Vagina (tissue), 1 donor: ENCODE measurements around the gene ZNRD2.

DNA sequence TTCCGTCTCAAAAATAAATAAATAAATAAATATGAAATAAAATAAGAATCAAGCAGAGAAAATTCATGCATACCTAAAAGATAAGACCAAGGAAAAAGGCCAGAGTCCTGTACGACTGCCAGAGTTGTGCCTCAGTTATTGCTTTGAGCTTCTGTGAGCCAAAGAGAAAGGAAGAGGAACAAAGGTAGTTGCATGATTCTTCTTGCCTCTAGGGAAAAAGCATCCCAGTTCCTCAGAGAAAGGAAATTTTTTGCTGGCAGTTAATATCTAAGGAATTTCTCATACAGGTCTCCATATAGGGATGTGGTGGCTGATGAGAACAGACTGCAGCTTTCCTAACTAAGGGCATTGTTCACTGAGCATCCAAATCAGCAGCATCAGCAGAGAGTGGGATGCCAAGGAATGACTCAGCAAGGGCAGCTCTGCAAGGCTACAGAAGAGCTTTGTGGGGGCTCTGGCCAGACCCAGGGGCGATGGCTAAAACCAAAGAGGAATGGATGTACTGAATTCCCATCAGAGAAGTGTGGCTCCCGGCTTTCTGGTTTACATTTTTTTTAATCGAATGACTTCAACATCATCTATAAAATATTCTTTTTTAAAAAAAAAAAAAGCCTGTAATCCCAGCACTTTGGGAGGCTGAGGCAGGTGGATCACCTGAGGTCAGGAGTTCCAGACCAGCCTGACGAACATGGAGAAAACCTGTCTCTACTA, 43.3 kb upstream of the SCYL1 start:
- PRO-cap: bidirectional peak, plus-strand start at position 433 of the sequence, minus-strand start at position 210 of the sequence
- RAMPAGE, long total RNA: no peak

GRCh38 chr11:65490501-65490717, 34.5 kb upstream of the SCYL1 start:
- PRO-cap: no peak
- RAMPAGE, long total RNA: no peak

GRCh38 chr11:65503529-65504105, 21.3 kb upstream of the SCYL1 start:
- PRO-cap: no peak
- RAMPAGE, long total RNA: no peak

- PRO-cap: no peak
- RAMPAGE, long total RNA: start-site peak on the minus strand at chr11:65552297-65552312, 19 reads
These were observed 6.3 kb downstream of the LTBP3 start for GRCh38 chr11:65551708-65552495.

DNA sequence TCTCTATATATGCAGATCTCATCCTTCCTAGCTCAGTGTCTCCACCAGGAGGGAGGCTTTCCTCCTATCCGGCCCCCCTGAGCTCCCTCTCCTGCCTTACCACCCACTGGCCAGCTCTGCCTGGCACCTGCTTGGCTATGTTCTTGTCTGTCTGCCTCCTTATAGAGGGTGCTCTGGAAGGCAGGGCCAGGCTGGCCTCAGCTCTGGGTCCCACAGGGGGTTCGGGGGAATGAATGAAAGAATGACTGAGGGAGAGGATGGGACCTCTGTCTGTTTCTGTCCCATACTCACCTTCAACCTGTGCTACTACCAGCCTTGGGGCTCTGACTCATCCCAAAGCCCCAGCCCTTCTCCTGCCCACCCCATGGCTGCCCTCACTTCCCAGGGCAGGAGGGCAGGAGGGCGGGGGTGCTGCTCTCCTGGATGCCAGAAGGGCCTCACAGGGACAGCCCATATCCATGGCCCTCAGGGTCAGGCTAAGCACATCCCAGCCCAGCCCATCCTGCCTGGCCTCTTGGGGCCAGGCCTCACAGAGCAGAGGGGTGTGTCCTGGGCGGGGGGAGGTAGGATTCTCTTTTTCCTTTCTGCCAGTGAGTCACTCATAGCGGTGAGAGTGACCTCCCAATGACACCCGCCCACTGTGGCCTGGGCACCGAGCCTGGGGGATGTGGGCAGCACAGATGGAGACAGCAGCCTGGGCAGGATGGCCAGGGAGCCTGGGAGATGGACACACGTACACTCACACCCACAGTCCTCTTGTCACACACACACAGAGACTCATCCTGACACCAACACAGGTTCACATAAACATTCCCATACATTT, 2.5 kb downstream of the LTBP3 start:
- PRO-cap: no peak
- RAMPAGE, long total RNA: no peak

- PRO-cap: bidirectional peak, plus-strand start at chr11:65570115, minus-strand start at chr11:65569990; bidirectional peak, plus-strand start at chr11:65570459, minus-strand start at chr11:65570361
- RAMPAGE, long total RNA: start-site peak on the minus strand at chr11:65570337-65570385, 38 reads; start-site peak on the plus strand at chr11:65570472-65570477, 55 reads
These were observed at the start of gene ZNRD2 for GRCh38 chr11:65569384-65570681. TSS of gene ZNRD2 (plus strand) at chr11:65570477.

DNA sequence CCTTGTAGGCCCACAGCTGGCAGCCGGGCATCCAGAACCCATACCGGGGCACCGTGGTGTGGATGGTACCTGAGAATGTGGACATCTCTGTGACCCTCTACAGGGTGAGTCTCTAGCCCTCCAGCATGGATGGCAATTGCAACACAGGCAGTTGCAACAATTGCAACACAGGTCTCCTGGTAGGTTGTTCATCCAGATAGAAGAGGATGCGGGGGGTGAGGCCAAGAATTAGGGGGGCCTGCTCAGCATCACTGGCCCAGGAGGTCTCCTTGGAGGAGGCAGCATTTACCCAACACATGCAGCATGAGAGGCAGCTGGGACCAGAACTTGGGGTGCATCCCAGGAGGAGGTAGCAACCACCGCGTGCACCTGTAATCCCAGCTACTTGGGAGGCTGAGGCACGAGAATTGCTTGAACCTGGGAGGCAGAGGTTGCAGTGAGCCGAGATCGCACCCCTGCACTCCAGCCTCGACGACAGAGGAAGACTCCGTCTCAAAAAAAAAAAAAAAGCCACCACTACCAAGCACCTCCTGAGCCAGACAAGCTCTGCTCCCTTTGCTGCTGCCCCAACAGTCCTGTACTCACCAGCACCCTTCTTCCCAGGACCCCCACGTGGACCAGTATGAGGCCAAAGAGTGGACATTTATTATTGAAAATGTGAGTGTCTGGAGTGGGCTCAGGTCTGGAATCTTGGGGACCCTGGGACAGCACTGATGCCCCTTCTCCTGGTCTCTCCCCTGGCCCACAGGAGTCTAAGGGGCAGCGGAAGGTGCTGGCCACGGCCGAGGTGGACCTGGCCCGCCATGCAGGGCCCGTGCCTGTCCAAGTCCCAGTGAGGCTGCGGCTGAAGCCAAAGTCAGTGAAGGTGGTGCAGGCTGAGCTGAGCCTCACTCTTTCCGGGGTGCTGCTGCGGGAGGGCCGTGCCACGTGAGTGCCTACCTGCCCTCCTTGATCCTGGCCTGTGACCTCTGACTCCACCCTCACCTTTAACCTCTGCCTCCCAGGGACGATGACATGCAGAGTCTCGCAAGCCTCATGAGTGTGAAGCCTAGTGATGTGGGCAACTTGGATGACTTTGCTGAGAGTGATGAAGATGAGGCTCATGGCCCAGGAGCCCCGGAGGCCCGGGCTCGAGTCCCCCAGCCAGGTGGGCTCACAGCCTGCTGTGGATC, 3.9 kb downstream of the EHBP1L1 start:
- PRO-cap: no peak
- RAMPAGE, long total RNA: start-site peak on the plus strand centred at position 534 of the sequence, 293 bp wide, 18 reads

DNA sequence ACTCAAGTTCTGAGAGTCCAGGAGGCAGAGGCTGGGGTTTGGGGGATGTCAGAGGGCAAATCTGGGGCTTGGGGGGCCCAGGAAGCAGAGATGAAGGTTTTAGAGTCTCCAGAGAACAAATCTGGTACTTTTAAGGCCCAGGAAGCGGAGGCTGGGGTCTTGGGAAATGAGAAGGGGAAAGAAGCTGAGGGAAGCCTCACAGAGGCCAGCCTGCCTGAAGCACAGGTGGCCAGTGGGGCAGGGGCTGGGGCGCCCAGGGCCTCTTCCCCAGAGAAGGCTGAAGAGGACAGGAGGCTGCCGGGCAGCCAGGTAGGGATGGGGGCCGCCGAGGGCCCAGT, 7.6 kb downstream of the EHBP1L1 start:
- PRO-cap: no peak
- RAMPAGE, long total RNA: no peak

GRCh38 chr11:65640063-65640970, 2.4 kb downstream of the SIPA1 start:
- PRO-cap: no peak
- RAMPAGE, long total RNA: no peak

- PRO-cap: no peak
- RAMPAGE, long total RNA: no peak
These were observed 4.1 kb downstream of the SIPA1 start for GRCh38 chr11:65641672-65642757.

DNA sequence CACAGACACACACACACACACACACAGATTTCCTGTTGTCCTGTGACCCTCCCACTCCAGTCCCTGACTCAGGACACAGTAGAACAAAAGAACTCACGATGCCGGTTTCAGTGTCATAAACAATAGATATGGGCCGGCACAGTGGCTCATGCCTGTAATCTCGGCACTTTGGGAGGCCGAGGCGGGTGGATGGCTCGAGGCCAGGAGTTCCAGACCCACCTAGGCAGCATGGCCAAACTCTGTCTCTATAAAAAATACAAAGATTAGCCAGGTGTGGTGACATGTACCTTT, 13.8 kb upstream of the KAT5 start:
- PRO-cap: no peak
- RAMPAGE, long total RNA: no peak

DNA sequence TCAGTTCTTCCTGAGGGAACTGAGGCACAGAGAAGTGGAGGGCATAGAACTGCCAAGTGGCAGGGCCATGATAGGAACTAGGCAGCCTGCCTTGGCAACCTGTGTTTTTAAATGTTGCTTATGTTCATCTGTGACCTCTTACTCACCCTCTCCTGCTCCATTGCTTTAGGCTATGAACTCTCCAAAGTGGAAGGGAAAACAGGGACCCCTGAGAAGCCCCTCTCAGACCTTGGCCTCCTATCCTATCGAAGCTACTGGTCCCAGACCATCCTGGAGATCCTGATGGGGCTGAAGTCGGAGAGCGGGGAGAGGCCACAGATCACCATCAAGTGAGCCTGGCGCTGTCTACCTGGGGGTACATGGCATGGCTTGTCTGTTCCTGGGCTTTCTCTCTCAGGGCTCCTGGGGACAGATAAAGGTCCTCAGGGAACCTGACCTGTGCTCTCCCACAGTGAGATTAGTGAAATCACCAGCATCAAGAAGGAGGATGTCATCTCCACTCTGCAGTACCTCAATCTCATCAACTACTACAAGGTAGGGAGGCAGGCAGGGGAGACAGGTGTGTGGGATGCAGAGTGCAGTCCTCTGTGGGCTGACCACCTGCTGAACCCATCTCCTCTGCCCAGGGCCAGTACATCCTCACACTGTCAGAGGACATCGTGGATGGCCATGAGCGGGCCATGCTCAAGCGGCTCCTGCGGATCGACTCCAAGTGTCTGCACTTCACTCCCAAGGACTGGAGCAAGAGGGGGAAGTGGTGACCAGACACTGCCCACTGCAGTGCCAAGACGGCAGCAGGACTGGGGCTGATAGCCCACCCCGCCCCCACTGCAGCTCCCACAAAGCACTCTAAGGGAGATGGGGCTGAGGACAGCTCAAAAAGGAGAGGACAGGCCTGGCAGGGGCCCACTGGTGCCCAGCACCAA, 1.9 kb downstream of the RNASEH2C start:
- PRO-cap: no peak
- RAMPAGE, long total RNA: no peak

DNA sequence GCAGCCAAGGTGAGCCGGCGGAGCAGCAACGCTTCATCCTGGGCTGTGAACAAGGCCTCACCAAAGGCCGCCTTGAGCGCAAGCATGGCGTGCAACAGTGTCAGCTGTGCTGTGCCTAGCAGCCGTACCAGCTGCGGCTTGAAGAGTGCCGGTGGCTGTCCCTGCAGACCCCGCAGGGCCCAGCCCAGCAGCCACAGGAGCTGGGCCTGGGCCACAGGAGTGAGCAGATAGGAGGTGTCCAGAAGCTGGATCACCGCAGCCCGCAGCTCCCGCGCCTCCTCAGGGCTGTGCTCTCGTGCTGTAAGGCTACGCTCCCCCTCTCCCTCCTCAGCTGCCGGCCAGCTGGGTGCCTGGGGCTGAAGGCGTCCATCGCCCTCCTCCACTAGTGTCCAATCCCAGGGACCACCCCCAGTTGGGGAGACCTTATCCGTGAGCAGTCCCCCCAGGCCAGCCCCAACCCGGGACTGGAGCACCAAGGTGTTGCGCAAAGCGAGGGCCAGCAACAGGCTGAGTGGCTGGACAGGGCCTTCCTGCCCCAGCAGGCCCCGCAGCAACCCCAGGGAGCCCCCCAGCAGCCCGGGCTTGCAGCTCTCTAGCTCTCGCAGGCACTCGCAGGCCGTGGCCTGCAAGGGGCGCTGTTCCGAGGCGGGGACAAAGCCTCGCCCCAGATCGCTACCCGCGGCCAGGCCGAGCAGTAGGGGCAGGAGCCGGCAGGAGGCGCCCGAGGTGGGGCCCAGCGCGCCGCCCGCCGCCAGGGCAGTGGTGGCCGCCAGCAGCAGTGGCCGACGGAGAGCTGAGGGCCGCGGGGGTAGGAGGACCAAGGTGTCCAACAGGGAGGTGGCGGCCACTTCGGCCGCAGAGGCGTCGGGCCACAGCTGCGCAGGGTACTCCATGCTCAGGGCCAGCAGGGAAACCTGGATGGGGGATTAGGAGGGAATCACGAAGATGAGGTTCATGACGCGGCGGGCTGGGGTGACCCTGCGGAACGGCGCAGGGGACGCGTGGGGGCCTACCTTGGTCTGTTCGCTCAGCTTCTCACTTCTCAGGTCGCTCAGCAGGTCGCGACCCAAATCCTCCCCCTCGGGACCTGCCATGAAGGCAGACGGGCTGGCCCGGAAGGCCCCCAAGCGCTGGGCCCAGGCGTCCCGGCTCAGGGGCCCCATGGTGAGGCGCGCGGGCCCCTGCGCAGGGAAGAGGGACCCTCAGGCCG, 942 bp downstream of the AP5B1 start:
- PRO-cap: unidirectional peak, plus-strand start at position 754 of the sequence
- RAMPAGE, long total RNA: no peak

GRCh38 chr11:65787274-65788271, 710 bp downstream of the OVOL1 start:
- PRO-cap: no peak
- RAMPAGE, long total RNA: start-site peak on the plus strand at chr11:65787246-65787429, 10 reads; start-site peak on the plus strand at chr11:65788129-65788160, 5 reads

DNA sequence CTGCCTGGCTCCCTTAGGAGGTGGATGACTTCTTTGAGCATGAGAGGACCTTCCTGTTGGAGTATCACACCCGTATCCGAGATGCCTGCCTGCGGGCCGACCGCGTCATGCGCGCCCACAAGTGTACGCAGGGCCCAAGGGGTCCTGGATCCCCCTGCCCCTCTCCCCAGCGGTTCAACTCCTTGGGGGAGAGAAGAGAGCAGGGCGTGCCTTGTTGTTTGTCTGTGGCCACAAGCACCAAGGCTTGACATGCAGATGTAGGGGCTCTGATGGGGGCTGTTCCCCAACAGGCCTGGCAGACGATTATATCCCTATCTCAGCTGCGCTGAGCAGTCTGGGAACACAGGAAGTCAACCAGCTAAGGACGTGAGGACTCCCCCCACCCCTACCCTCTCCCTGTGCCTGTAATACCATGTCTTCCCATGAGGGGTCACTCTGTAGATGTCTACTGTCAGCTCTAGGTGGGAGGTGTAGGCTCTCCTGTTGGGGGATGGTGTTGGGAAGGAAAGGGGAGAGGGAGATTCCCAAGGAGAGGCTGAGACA, 6.9 kb downstream of the CFL1 start:
- PRO-cap: no peak
- RAMPAGE, long total RNA: no peak

- PRO-cap: no peak
- RAMPAGE, long total RNA: start-site peak on the plus strand at chr11:65967131-65967585, 62 reads
These were observed 5.8 kb downstream of the SART1 start for GRCh38 chr11:65967163-65967970.

DNA sequence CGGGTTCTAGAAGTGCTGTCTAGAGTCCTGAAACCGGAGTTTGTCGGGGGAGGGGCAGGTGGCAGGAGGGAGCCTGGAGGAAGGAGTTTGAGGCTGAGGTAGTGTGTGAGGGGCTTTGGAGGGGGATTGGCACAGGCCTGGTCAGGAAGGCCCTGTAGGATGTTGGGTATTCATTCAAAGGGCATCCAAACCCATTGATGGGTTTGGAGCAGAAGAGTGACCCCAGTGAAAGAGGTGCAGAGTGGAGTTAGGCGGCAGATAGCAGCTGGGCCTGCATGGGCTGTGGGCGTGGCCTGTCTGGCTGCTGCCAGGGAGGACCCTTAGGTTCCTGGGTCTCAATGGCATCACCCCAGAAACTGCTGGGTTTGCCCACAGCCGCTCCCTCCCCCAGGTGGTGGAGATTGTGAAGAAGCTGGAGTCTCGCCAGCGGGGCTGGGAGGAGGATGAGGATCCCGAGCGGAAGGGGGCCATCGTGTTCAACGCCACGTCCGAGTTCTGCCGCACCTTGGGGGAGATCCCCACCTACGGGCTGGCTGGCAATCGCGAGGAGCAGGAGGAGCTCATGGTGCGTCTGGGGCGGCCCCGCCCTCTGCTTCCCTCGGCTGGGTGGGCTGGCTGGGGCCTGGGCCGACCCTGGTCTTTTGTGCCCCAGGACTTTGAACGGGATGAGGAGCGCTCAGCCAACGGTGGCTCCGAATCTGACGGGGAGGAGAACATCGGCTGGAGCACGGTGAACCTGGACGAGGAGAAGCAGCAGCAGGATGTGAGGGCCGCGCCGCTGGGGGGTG, 14.7 kb downstream of the SART1 start:
- PRO-cap: no peak
- RAMPAGE, long total RNA: start-site peak on the plus strand centred at position 448 of the sequence, 236 bp wide, 40 reads

DNA sequence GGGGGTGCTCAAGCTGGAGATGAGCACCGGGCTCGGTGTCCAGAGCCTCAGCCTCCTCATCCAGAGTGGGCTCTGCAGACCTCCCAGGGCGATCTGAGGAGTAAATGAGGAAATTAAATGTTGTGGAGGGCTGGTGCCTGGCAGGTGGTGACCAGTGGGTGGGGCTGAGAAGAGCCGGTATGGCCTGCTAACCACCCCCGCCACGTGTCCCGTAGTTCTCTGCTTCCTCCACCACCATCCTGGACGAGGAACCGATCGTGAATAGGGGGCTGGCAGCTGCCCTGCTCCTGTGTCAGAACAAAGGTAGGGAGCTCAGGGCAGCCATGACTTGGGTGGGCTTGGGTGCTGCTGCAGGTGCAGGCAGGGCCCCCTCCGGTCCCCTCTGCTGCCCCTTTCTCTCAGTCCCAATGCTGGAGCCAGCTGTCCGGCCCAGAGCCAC, 15.3 kb downstream of the SART1 start:
- PRO-cap: no peak
- RAMPAGE, long total RNA: no peak

DNA sequence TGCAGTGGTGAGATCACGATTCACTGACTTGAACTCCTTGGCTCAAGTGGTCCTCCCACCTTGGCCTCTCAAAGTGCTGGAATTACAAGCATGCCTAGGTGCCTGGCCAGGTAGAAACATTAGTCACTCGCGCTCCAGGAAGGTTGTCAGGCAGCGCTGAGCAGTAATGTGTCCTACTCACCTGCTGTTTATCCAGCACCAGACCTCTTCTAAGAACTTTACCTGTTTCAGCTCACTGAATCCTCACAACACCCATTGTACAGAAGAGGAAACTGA, 504 bp upstream of the CST6 start:
- PRO-cap: no peak
- RAMPAGE, long total RNA: no peak

DNA sequence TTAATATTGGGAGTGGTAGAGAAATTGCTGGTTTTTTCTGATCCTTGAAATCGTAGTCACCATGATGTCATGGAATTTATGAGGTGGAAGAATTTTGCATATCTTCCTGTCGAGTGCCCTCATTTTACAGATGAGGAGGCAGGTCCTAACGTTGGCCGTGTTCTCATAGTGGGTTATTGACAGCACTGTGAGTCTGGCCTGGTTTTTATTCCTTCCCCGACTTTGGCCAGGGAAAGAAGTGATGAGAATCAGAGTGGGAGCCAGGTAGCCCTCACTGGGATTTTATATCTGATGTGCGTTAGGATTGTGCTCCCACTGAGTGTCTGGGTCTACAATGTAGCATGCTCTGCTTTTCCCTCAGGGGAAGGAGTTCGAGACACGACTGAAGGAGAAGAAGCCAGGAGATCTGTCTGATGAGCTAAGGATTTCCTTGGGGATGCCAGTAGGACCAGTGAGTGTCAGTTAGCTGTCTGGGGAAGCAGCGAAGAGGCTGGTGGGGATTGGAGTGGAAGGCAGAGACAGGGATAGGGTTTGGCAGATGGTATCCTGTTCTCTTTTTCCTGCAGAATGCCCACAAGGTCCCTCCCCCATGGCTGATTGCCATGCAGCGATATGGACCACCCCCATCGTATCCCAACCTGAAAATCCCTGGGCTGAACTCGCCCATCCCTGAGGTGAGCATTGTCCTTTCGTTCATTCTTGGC, 8.6 kb upstream of the PACS1 start:
- PRO-cap: no peak
- RAMPAGE, long total RNA: start-site peak on the plus strand centred at position 616 of the sequence, 94 bp wide, 216 reads